Camera-type eye (tissue), 1 donor: ENCODE measurements around the genes PMEL, CDK2 and RAB5B.

GRCh38 chr12:55716901-55717282 is 1.0 kb downstream of the BLOC1S1 start:
- RAMPAGE, long total RNA, result no peak

DNA sequence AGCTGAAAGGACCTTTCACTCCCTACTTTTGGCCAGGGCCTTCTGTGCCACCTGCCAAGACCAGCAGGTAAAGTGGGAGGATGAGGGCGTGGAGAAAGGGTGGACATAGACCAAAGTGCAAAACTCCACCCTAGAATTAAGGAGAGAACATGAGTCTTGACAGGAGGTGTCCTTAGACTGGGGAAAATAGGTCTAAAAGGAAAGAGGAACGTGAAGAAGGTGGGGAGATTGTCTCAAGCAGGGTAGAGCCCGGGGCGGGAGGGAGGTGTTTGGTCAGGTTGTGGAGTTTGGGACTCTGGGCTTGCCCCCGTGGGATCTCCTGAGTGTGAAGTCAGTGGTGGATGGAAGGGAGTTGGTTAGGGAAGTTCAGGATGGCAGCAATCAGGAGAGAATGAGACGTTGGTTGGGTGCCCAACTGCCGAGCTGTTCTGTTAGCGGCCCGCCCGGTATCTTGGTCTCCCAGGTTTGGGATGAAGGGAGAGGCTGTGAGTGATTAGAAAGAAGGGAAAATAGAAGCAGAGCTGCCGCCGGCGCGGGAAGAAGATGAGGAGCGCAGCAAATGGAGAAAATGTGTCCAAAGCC is 407 bp downstream of the DGKA start:
- RAMPAGE, long total RNA, result no peak

- RAMPAGE, long total RNA, result no peak
These were observed 12.1 kb downstream of the PMEL start for GRCh38 chr12:55953401-55954522.

GRCh38 chr12:55958163-55958415 is 7.8 kb downstream of the PMEL start:
- RAMPAGE, long total RNA, result no peak

DNA sequence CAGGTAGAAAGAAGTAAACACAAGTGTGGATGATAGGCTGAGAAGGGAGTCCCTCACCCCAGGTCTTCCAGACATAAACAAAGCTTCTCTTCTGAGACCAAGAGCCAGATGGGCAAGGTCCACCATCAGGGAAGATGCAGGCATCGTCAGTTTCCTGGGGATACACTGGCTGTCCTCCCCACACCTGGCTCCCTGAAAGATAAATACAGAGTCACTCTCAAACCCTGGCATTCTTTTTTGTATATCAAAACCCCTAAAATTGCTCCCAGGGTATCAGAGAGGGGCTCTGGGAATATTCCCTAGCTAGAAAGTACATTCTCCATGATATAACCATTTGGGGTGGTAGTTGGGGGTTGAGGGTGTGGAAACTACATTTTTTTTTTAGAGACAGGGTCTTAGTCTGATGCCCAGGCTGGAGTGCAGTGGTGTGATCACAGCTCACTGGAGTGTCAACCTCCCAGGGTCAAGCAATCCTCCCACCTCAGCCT is 7.4 kb downstream of the PMEL start:
- RAMPAGE, long total RNA, result no peak

GRCh38 chr12:55965837-55966530 is at the start of gene PMEL:
PMEL (minus strand) TSS chr12:55966042.
- RAMPAGE, long total RNA, result start-site peak on the minus strand at chr12:55966039-55966043, 281 reads

DNA sequence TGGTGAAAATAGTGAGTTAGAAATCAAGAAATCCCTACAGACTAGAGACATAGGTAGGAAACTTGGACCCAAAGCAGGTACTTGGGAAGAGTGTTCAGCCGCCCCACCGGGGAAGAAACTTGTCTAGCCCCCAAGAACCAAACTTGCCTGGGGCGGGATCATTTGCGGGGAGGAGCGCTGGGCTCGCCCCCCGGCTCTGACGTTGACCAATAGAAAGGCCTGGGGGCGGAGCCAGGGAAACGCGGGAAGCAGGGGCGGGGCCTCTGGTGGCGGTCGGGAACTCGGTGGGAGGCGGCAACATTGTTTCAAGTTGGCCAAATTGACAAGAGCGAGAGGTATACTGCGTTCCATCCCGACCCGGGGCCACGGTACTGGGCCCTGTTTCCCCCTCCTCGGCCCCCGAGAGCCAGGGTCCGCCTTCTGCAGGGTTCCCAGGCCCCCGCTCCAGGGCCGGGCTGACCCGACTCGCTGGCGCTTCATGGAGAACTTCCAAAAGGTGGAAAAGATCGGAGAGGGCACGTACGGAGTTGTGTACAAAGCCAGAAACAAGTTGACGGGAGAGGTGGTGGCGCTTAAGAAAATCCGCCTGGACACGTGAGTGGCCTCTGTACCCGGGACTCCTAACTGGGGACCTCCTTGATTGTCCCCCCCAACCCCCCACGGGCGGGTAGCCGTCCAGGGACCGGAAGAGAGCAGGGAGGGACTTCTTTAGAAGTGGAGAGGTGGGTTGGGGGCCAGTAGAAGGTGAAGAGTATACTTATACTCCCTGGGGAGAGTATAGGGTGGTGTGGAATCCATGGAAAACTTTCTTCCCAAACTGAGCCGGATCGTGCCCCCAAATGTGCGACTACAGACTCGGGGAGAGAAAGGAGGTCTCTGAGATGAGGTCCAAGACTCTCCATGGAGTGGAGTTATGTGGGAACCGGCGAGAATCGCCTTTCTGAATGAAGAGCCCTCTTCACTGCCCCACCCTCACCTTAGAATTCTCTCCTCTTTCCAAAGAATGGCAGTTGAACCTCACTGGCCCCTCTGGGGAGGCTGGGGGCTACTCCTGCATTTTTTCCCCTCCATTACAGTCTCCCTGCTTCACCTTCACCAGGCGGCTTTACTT is at the start of gene CDK2:
Gene CDK2 (plus strand): TSS at position 300 of the 1,111 bp plus-strand sequence.
- RAMPAGE, long total RNA, result start-site peak on the plus strand centred at position 274 of the sequence, 80 bp wide, 185 reads

GRCh38 chr12:55973891-55974750 is at the start of gene RAB5B:
RAB5B (plus strand) TSS chr12:55974078.
- RAMPAGE, long total RNA, result no peak

DNA sequence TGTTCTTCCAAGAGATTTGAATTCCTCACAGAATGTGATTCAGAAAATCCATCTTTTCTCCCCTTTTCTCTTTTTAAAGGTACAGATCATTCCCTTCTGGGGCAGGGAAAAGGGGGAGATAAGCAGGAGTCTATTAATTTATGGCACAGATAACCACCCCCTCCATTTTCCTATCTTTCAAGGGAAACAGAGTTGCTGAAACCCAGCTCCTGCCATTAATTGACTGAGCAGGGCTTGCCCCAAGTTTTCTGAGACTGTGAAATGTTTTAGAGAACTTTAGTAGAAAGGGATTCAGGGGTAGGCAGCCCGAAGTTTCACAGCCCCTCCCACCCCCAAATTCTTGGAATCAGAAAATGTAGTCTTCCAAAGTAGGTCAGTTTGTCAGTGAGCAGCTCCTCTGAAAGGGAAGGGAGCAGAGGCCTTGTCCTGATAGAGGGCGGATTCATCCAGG is 616 bp upstream of the IKZF4 start:
- RAMPAGE, long total RNA, result no peak

DNA sequence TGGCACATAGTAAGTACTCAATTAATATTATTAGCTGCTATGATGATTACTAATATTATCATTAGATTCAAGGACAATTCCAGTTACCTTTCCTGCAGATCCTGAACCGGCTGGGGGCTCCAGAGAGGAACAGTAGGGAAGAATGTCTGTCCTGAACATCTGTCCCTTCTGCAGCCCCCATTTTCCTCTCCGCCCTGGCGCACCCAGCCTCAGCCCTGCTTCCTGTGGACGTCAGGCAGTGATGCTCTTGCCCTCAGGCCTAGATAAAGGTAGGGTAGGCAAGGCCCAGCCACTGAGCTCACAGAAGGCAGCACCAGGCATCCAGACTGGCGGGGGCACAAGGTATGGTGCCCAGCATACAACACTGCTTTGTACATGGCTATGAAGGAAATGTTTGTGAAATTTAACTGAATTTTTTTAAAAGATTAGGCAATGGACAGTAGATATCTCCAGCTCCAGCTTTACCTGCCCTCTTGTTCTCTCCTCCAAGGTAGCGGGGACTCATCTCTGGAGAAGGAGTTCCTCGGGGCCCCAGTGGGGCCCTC is 3.8 kb downstream of the IKZF4 start:
- RAMPAGE, long total RNA, result no peak

DNA sequence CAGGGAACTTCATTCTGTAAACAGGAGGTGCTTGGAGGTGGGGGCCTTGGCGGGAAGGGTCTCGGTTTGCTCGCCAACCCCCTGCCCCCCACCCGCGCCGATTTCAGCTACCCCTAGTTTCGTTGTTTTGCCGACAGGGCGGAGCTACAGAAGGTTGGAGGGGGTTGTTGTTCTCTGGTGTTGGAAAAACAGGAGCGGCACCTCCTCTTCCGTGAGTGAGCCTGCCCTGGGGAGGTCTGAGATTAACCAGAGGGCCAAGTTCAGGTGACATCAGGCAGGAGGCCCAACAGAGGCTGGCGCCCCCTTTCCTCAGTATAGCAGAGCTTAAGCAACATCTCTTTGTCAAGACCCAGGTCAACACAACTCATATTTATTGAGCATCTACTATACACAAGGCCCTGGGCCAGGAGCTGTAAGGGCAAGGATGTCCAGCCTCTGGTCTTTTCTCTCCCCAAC is 753 bp downstream of the ERBB3 start:
- RAMPAGE, long total RNA, result no peak

GRCh38 chr12:56087170-56087698 is 7.3 kb downstream of the ERBB3 start:
- RAMPAGE, long total RNA, result no peak

- RAMPAGE, long total RNA, result no peak
These were observed 3.3 kb upstream of the RPL41 start for GRCh38 chr12:56112815-56113805.

DNA sequence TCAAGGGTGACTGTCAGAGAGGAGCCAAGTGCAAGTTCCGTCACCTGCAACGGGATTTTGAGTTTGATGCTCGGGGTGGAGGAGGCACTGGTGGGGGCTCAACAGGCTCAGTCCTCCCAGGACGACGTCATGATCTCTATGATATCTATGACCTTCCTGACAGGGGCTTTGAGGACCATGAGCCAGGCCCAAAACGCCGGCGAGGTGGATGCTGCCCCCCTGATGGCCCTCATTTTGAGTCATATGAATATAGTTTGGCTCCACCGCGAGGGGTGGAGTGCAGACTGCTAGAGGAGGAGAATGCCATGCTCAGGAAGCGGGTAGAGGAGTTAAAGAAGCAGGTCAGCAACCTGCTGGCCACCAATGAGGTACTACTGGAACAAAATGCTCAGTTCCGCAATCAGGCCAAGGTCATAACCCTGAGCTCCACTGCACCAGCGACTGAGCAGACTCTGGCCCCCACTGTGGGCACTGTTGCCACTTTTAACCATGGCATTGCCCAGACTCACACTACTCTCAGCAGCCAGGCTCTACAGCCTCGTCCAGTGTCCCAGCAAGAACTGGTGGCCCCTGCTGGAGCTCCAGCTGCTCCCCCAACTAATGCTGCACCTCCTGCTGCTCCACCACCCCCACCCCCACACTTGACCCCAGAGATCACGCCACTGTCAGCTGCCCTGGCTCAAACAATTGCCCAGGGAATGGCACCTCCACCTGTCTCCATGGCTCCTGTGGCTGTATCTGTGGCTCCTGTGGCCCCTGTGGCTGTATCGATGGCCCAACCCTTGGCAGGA is 3.1 kb downstream of the ZC3H10 start:
- RAMPAGE, long total RNA, result no peak

- RAMPAGE, long total RNA, result no peak
These were observed 4.5 kb downstream of the ZC3H10 start for GRCh38 chr12:56122473-56123068.

DNA sequence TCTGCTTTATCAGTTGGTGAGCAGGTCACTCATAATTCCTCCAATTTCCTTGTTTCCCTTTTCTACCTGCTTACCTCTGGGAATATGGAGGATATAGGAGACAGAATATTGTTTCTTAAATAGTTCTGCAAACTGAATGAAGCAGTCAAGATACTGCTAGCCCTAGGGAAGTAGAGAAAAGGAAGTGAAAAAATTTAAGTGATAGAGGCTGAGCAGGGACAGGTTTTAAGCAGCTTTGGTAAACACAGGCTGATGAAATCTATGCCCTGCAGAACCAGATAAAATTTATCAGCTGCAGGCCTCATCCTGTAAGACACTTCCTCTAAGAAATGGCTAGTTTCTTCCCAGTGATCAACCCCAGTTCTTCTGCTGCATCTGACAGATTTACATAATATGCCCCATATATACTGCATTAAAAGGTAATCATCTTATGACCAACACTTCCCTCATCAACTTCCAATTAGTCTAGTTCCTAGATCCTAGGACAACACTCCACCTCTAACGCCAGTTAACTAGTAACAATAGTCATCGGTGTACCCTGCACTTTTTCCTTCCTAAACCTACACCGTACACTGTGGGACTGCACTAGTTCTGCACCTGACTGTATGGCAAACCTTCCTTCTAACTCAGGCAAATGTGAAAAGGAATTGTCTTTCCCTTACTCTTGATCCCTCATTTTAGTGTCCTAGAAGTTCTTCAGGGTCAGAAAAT is 1.2 kb upstream of the ESYT1 start:
- RAMPAGE, long total RNA, result no peak

- RAMPAGE, long total RNA, result no peak
These were observed 2.0 kb downstream of the MYL6B start for GRCh38 chr12:56154153-56154935.

DNA sequence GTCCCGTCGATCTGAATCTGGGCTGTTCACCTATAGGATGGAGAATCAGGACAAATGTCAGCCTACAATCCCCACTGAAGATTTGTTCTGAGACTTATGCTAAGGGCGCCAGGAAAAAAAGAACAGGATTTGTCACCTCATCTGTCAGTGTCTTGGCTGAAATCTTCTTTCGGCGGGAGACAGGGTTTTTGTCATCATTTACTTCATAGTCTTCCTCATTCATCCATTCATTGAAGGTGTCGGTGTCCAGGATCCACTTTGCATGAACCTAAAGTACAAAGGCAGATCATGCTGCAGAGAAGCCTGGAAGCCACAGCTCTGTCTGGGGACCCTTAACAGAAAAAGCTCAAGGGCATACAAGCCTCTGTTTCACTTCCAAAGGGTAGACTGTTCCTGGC is 7.7 kb downstream of the SMARCC2 start:
- RAMPAGE, long total RNA, result no peak

DNA sequence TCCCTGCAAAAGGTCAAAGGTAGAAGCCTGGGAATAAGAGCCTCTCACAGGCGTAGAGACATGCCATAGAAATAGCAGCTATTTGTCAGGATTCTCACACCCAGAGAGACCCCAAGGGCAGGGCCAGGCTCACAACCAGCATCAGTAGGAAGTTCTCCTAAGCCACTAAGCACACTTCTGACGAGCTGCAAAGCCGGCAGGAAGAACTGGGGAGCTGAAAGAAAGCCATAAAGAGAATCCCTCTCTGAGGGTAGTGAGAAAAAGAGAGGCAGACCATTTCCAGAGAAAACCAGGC is 1.1 kb downstream of the SMARCC2 start:
- RAMPAGE, long total RNA, result no peak

DNA sequence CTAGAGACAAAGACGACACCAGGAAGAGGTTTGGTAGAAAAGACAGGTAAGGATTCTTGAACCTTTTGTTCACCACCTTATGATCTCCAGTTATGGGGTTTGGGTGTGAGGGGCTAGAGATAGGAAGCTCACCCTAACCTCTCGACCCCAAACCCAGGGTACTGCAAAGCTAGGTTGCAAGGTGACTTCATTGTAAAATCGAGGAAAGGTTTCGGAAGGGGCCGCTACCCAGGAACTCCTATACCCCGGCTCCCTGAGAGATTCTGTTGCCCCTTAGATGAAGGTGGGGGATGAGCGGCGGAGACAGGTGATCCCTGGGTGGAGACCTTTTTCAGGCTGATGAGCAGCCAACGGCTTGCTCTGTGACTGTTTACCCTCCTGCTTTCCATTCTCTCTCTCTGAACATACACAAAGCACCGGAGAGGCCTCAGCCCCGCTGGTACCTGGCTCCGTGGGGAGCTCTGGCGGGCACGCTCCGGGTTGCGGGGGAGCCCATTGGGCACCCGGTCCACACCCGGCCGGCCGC is 712 bp downstream of the SMARCC2 start:
- RAMPAGE, long total RNA, result no peak